SK-N-DZ (cell line): Measurements from ENCODE around the genes PAFAH1B3 and TMEM145.

DNA sequence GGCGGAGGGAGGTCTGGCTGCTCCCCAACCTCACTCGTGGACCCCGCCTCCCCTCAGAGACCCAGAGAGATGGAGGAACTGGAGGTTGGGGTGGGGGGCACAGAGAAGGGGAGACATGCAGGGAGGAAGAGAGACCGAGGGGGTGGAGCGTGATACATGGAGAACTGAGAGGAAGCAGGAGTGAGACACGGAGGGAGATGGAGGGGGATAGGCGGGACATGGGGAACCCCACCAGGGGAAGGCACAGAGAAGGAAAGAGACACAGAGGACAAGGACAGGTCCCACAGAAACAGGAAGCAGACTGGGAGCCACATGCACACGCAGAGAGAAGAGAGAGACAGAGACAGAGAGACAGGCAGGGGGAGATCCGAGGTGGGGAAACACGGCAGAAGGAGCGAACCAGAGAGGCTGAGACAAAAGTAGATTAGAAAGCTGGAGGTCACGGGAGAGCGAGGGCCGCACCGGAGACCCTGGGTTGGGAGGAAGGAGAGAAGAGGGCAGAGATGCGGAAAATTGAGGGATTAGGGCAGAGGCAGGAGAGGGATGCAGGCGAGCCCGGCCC, 7.0 kb downstream of the ERFL start:
RAMPAGE:
- cytosol, long total RNA: no peak
- nucleus, long total RNA: no peak

DNA sequence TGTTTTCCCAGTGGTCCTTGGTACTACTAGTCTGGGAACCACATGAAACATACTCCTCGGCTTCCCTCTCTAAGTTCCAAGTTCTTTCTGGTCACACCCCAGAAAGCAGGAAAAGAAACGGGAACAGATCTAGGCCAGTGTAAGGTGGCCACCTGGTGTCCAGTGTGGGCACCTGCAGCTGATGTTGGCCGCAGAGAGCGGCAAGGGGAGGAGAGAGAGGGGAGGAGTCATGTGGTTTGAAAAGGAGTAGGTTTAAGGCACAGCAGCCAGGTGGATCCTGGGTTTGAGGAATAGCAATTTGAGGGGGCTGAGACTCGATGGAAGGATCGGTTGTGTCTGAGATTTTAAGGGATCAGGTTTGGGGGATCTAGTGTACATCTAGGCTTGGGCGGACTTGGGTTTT, 1.3 kb downstream of the RABAC1 start:
RAMPAGE:
- cytosol, long total RNA: no peak
- nucleus, long total RNA: no peak

RAMPAGE:
- cytosol, long total RNA: no peak
- nucleus, long total RNA: no peak
These were observed 4.7 kb downstream of the ZNF574 start for GRCh38 chr19:42080369-42081331.

RAMPAGE:
- cytosol, long total RNA: start-site peak on the minus strand at chr19:42177260-42177310, 30 and 24 reads in 2 replicates
- nucleus, long total RNA: no peak
These were observed 40.6 kb downstream of the DEDD2 start for GRCh38 chr19:42176556-42177654.

DNA sequence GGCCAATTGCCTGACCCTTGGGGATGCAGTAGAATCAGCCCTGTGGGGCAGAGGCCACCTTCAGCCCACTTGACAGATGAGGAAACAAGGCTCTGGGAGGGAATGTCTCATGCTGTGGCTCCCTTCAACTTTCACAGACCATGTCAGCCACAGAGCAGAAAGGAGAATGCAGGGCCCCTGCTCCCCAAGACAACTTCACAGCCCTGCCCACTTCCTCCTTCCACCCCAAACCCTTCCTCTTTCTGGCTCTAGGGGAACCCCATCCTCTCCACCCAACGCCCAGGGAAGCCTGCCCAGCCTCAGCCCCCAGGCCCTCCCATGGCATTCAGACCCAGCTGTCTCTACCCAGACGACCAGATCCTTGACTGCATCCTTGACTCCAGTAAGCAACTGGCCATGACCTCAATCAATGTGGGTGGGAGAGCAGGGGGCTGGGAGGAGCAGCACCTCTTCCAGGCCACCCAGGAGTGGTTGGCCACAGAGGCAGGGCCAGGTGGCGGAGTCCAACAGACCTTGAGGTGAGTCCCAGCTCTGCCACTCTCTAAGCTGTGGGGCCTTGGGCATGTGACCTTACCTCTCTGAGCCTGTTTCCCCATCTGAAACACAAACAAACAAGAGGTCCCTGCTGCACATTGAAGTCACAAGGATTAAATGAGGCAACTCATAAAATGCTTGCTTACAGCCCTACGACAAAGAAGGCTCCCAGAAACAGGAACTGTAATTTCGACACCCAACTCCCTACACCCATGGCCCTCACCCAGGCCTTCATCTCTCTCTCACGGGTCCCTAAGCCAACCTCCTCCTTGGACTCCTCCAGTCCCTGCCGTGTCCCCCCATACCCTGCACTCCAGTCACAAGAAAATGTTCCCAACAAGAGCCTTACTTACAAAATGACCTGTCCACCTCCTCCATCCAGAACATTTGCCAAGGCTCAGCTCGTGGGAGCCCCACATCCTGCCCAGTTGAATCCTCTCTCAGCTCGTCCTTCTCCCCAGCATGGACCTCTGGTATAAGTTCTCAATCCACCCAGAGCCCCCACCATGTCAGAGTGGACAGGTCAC, 15.7 kb downstream of the DEDD2 start:
RAMPAGE:
- cytosol, long total RNA: no peak
- nucleus, long total RNA: no peak

RAMPAGE:
- cytosol, long total RNA: no peak
- nucleus, long total RNA: no peak
These were observed 11.3 kb downstream of the DEDD2 start for GRCh38 chr19:42206280-42206493.

DNA sequence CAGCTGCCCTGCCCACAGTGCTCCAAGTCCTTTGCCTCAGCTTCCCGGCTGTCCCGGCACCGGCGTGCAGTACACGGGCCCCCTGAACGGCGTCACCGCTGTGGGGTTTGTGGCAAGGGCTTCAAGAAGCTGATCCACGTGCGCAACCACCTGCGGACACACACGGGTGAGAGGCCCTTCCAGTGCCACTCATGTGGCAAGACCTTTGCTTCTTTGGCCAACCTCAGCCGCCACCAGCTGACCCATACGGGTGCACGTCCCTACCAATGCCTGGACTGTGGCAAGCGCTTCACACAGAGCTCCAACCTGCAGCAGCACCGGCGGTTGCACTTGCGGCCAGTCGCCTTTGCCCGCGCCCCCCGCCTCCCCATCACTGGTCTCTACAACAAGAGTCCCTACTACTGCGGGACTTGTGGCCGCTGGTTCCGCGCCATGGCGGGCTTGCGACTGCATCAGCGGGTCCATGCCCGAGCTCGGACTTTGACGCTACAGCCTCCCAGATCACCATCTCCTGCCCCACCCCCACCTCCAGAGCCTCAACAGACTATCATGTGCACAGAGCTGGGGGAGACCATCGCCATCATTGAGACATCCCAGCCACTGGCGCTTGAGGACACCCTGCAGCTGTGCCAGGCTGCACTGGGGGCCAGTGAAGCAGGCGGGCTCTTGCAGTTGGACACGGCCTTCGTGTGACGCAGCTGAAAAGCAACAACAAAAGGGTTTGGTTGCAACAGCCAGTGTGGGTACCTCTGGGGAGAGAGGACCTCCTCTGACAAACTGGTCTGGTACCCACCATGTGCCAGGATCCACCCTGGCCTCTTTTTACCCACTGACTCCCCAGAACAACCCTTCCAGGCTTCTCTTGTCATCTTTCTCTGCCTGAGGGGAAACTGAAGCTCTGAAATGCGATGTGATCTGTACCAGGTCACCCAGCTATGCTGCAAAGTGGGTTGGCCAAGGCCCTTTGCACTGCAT, 5.9 kb downstream of the ZNF526 start:
RAMPAGE:
- cytosol, long total RNA: no peak
- nucleus, long total RNA: no peak

GRCh38 chr19:42246720-42247431, 4.5 kb upstream of the GSK3A start:
RAMPAGE:
- cytosol, long total RNA: no peak
- nucleus, long total RNA: no peak

DNA sequence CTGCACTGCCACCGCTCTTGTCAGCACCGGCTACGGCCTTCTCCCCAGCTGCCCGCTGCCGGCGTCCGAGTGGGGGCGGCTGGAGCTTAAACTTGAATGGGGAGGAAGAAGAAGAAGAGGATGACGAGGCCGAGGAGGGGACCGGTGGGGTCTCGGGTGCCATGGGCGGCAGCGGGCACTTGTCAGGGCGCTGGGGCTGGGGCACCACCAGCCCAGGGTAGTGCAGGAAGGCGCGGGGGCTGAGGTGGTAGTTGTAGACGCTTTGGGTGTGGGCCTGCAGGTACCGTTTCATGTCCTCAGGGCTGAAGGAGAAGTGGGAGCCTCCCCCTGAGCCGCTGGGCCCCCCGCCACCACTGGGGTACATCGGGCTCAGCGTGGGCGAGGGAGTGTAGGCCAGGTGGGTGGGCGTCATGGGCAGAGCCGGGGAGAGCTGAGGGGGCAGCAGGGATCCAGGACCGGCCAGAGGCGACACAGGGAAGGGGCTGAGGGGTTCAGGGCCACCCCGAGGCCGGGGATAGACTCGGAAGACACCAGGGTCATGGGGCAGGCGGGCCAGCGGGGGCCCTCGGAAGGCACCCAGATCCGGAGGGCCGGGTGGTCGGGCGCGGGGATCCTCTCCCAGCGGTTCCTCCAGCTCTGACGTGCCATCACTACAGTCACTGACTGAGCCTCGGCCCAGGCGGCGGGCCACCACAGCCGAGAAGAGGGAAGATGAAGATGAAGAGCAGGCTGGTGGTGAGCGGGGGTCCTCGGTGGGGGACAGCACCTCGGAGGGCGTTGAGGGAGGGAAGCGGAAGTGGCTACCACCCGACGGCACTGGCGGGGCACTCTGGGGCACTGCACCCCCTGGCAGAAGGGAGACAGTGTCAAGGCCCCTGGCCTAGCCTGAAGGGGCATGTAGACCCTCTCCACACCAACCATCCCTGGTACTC, 5.8 kb downstream of the ERF start:
RAMPAGE:
- cytosol, long total RNA: no peak
- nucleus, long total RNA: no peak

GRCh38 chr19:42284140-42285124, 15.4 kb downstream of the CIC start:
RAMPAGE:
- cytosol, long total RNA: no peak
- nucleus, long total RNA: no peak

DNA sequence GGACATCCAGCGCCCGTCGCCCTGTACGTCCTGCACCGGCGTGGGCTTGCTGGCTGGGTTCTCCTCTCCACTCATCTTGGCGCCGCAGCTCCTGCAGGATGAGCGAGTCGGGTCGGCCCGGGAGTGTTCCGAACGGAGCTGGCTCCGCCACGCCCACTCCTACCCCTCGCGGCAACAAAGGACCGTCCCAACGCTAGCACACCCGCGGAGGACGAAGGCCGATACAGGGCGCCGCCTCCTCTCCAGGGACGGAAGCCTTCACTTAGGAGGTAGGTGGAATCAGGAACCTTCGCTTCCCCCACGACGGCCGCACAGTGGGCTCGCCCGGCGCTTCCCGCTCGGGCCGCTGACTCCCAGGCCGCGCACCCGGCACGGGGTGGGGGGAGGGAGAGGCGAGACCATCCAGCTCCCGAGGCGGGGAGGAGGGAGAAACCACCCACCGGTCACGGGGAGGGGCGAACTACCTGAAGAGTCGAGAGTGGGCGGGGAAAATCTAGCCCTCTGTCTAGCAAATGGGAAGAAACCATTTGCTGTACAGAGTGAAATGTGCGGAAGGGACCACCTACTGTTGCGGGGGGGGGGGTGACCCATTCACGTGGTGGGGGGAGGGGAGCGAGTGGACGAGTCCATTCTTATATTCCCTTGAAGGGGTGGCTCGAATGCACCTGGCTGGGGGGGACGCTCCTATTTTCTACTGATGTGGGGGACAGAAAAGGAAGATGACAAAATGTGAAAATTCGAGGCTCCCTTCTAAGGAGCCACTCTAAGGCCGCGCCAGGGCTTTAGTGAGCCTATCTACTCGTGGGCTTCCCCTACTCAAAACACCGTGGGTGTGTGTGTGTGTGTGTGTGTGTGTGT, at the start of gene PAFAH1B3:
TSS of gene PAFAH1B3 (minus strand) at position 390 of the 858 bp plus-strand sequence.
RAMPAGE:
- cytosol, long total RNA: start-site peak on the minus strand centred at position 330 of the sequence, 462 bp wide, 2,232 and 2,584 reads in 2 replicates
- nucleus, long total RNA: start-site peak on the minus strand centred at position 269 of the sequence, 229 bp wide, 506 and 100 reads in 2 replicates

GRCh38 chr19:42313020-42314058, at the start of gene TMEM145:
Gene TMEM145, plus strand, starts transcription at chr19:42313309.
RAMPAGE:
- cytosol, long total RNA: no peak
- nucleus, long total RNA: no peak

DNA sequence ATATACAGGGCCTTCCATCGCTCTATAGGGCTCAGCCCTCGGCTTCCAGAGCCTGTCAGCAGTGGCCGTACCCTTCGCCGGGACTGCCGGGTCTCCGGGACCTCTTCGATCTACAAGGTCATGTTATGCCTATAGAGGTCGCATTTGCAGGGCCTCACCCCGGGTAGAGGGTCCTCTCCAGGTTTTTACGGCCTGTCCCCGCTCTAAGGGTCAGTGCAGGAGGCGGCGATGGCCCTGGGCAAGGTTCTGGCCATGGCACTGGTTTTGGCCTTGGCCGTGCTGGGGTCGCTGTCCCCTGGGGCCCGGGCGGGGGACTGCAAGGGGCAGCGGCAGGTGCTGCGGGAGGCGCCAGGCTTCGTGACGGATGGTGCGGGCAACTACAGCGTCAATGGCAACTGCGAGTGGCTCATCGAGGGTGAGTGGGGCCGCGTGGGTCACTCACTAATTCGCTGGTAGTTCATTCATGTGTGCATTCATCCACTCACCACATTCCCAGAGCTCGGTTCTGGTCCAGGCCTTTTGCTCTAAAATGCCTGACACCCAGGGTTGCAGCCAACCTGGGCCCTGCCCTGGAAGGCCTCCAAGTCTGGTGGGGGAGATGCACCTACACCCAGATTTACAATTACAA, 695 bp downstream of the MEGF8 start:
RAMPAGE:
- cytosol, long total RNA: no peak
- nucleus, long total RNA: no peak

DNA sequence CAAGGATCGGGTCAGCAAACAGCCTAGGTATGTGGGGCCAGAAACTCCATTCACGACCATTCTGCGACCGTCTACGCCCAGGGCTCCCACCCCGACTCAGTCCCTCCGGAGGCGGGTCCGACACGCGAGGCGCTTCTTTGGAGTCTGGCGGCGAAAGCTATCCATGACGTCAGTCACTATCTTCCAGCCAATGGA, 6.6 kb upstream of the CNFN start:
RAMPAGE:
- cytosol, long total RNA: no peak
- nucleus, long total RNA: no peak

DNA sequence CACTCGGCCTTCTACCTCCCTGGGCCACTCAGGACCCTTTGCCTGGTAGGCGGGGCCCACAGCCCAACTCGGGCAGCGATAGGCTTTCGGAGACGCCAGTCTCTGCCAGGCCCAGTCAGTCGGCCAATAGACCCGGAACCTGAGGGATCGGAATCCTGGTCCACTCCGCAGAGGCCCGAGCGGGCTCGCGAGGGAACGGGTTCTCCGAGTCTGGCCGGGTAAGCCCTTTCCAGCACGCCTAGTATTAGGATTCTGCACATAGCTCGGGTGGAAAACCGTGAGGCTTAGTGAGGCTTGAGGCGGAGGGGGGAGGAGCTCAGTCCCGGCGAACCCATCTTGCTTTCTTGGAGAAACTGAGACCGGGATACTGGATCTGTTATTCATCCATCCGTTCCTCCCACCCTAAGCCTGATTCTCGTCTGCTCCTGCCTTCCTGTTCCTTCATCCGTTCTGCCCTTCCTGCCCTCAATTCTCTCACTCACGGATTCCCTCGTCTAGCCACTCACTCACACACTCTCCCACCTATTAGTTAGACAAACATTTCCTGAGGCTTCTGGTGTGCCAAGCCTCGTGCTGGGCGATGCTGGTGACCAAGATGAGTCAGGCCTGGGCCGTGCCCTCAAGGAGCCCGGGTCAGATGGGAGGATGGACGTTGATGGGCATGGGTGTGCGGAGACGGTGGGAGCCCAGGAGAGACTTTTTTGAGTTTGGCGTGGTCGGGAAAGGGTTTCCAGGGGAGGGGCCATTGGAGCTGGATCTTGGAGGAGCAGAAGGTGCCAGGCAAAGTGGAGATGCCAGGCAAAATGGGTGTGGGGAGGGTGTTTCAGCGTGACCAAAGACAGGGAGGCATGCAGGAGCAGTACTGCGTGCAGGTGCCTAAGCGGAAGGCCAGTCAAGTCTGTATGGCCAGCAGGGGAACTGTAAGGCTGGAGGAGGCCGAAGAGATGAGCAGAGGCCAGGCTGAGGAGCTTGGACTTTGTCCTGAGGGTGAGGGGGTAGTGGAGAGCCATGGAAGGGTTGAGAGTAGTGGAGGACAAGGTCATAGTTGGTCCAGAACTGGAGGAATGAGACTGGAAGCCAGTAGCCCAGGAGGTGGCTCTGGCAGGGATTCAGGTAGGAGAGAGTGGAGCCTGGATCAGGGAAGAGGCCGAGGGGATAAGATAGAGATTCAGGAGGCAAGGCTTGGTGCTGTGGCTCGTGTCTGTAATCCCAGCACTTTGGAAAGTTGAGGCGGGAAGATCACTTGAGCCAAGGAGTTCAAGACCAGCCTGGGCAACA, 7.3 kb upstream of the CNFN start:
RAMPAGE:
- cytosol, long total RNA: start-site peak on the plus strand centred at position 169 of the sequence, 27 bp wide, 52 and 45 reads in 2 replicates
- nucleus, long total RNA: no peak

DNA sequence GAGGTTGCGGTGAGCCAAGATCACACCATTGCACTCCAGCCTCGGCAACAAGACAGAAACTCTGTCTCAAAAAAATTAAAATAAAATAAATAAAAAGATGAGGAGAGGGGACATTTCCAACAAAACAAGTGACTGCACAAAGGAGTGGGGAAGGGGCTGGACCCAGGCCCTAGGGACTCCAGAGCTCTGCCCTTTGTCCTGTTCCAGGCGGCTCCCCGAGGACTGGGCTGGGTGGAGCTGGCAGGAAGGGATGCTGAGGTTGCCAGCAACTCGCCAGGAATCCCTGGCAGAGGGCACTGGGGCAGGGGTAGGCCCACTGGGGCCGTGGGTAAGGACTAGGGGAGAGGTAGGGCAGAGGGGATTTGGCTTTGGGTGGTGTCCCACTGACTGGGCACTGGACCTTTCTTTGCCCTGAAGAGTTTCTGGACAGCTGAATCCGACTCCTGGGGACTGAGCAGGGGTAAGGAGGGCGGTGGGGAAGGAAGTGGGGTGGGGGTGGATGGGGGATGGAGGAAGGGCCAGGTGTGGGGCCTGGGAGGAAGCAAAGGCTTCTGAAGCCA, 7.9 kb downstream of the LIPE start:
RAMPAGE:
- cytosol, long total RNA: no peak
- nucleus, long total RNA: no peak

RAMPAGE:
- cytosol, long total RNA: no peak
- nucleus, long total RNA: no peak
These were observed 5.2 kb upstream of the CXCL17 start for GRCh38 chr19:42447854-42448442.

GRCh38 chr19:42455533-42456323, 13.0 kb upstream of the CXCL17 start:
RAMPAGE:
- cytosol, long total RNA: no peak
- nucleus, long total RNA: no peak

DNA sequence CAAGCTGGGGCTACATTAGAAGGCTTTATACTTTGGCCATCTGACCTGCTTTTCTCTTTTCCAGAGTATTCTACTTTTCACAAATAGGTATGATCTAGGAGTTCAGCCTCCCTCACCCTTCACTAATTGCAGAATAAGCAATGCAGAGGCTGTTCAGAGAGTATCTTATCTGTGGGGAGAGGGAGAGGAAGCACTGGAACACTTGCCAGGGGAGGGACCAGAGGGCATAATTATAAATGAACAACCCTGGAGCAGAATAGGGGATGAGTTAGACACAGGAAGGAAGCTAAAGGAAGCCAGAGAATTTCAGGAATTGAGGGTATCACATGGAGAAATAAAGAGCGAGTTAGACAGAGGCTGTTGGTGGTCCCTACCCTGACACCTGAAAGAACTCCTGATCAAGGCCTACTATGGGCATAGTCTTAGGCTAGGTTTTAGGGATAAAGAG, 29.9 kb downstream of the CEACAM1 start:
RAMPAGE:
- cytosol, long total RNA: no peak
- nucleus, long total RNA: no peak

DNA sequence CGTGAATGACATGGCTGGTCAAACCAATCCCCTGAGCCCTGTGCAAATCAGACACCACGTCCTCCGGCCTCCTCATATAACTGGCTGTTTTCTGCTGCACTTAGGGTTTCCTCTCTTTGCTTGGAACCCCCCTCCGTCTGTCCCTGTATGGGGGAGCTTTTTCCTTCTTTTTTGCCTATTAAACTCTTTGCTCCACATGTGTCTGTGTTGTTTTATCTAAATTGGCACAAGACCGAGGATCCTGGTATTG, 30.3 kb upstream of the CEACAM1 start:
RAMPAGE:
- cytosol, long total RNA: no peak
- nucleus, long total RNA: no peak